GM19240 (cell line): ENCODE data around the gene CCDC96.

GRCh38 chr4:6939825-6940808, 30.5 kb downstream of the TBC1D14 start:
- RRBS, result no CpG with 5 or more reads among the region's 27 CpGs

GRCh38 chr4:6972535-6973379, 63.1 kb downstream of the TBC1D14 start:
- RRBS, result no CpG with 5 or more reads among the region's 14 CpGs

DNA sequence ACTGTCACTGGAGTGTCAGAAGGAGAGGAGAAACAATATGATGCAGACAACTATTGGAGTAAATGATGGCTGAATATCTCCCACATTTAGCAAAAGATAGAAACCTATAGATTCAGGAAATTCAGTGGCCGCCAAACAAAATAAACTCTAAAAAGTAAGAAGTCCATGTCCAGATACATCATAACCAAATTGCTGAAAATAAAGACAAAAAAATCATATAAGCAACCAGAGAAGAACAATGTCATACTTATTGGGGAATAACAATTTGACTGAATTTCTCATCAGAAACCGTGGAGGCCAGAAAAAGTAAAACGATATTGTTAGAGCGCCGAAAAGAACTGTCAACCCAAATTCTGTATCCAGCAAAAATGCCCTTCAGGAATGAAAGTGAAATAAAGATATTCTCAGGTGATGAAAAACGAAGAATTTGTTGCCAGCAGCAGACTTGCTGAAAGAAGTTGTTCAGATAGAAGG, 66.6 kb downstream of the CCDC96 start:
- RRBS, result no CpG with 5 or more reads among the region's 6 CpGs

DNA sequence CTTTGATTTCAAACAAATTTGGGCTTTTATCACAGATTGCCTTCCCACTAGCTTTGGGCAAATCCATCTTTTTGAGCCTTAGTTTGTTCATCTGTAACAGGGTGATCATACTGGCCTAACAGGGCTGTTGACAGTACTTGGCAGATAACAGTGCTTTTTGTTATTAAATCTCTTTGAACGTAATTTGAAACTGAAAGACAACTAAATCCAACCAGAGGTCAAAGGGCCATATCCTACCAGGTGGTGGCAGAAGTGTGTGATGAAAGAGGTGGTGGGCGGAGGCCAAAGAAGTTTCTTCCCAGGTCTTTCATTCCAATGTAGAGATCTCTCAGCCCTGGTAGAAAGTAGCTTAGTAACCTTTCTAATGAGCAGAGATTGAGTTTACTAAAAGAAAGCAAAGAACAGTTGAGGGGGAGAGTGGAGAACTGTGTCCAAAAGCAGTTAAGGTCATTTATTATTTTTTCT, 34.8 kb downstream of the CCDC96 start:
- RRBS, result no CpG with 5 or more reads among the region's 2 CpGs

DNA sequence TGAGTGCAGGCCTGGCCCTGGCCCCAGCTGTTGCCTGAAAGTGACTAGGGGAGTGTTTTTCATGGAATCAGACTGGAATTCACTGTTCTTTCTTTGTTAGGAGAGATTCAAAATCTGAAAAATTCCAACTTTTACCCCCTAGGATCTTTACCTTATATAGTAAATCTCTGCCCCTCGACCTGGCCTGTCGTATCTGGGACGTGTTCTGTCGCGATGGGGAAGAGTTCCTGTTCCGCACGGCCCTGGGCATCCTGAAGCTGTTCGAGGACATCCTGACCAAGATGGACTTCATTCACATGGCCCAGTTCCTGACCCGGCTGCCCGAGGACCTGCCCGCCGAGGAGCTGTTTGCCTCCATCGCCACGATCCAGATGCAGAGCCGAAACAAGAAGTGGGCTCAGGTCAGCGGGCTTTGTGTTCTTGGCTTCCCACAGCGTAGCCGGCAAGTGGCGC, 17.9 kb downstream of the CCDC96 start:
- RRBS, result 98% methylated on average over 2 of the region's 19 CpGs

- RRBS, result 3% methylated on average over 29 of the region's 90 CpGs
Measured at GRCh38 chr4:7042208-7043148, at the start of gene CCDC96. TSS of gene CCDC96 (minus strand) at chr4:7043001.

GRCh38 chr4:7045892-7046256, 2.7 kb downstream of the TADA2B start:
- RRBS, result 19% methylated on average over 5 of the region's 15 CpGs

DNA sequence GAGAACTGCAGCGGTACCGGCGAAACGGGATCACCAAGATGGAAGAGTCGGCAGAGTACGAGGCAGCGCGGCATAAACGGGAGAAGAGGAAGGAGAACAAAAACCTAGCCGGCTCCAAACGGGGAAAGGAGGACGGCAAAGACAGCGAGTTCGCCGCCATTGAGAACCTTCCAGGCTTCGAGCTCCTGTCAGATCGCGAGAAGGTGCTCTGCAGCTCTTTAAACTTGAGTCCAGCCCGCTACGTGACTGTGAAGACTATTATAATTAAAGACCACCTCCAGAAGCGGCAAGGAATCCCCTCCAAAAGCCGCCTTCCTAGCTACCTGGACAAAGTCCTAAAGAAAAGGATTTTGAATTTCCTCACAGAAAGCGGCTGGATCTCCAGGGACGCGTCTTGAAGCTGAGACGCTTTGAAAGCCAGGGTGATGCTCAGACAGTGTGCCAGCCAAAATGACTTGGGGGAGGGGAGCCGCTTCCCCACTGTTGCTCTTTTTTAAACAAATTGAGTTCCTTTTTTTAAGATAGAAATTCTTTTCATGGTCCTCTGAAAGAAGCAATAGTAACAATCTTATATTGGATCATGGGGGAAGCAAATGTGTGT, 11.6 kb downstream of the TADA2B start:
- RRBS, result 98% methylated on average over 4 of the region's 27 CpGs

DNA sequence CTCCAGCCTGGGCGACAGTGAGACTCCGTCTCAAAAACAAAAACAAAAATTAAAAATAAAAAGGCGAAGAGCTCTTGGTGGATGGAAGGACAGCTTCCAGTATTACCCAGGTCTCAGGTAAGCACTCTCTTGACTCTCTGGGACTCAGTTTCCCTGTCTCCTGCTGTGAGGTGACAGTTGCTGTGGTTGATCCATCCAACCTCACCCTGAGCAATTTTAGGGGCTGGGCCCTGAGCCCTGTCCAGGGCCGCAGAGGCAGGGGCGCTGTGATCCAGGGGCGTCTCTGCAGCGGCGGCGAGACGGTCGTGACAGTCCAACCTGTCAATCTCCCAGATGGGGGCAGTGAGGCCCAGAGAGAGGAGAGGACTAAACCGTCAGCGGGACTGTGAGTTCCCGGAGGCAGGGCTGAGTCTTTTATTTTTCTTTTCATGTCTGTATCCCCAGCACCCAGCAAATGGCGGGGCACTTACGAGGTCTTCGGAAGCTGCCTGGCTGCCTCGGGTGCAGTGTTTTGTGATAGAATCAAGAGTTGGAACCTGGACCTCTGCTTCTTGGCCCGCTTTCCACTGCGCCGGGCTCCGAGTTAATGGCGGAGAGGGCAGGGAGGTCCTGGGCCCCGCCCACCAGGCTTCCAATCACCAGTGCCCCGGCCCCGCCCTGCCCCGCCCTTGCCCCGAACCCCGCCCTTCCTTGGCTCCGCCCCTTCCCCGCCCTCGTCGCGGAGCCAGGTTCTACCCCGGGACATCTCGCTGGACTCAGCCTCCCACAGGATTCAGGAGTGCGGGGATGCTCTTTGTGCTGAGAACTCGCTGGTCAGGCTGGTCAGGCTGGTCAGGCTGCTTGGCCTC, 35.2 kb upstream of the GRPEL1 start:
- RRBS, result 2% methylated on average over 14 of the region's 38 CpGs

- RRBS, result no CpG with 5 or more reads among the region's 18 CpGs
Measured at GRCh38 chr4:7103646-7104166, 35.8 kb upstream of the GRPEL1 start.

GRCh38 chr4:7335371-7335690, 99.4 kb downstream of the PSAPL1 start:
- RRBS, result no CpG with 5 or more reads among the region's 13 CpGs

- RRBS, result no CpG with 5 or more reads among the region's 9 CpGs
Measured at GRCh38 chr4:7344554-7345055, 90.1 kb downstream of the PSAPL1 start.

DNA sequence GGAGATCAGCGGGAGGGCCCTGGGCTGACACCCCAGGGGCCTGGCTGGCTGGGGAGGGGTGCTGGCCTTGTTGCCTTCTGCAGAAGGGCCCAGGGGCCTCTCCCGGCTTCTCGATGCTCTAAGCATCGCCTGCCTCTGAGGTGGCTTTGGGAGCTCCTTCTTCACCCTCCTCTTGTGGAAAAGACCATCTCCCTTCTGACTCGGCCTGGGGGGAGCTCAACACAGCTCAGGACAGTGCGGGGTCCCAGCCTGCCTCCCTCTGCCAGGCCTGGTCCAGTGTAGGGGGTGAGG, 55.3 kb upstream of the PSAPL1 start:
- RRBS, result no CpG with 5 or more reads among the region's 6 CpGs

DNA sequence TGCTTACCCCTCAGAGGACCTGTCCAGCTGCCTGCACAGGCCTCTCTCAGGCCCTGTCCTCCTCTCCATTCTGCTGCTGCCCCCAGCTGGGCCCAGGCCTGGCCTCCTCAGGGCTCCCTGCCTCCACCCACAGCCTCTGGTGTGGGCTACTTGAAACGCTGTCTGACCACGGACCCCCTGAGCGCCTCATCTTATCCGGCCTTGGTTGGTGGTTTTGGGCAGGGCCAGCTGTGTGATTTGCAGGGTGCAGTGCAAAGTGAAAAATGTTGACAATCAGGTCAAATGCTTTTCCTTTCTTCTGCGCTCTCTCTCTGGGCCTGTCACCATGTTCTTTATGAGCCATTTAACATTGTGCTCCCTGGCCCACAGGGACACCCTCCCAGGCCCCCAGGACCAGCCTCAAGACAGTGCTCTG, 217.9 kb upstream of the PSAPL1 start:
- RRBS, result no CpG with 5 or more reads among the region's 5 CpGs

DNA sequence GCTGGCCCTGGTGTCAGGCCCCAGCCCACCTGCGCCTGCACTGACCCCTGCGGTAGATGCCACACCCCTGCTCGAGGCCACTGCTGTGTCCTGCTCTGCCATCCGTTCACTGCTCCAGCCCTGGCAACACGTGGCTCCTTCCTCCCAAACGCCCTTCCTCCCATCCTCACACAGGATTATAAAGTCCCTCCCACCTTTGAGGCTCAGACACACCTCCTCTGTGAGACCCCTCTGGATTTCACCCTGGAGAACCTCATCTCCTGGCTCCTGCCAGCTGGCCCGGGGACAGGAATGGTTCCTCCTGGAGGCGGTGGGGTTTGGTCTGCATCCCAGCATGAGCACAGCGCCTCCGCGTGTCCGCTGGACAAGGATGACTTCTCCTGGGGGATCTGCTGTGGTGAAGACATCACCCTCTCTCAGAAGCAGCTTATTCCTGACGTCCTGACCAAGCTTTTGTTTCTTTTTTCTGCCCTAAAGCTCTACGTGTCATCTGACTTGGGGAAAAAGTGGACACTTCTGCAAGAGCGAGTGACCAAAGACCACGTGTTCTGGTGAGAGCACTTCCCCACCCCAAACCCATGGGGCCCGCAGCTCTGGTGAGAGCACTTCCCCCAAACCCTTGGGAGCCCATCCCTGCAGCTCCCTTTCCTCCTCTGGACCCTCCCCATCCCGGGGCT, 219.1 kb upstream of the PSAPL1 start:
- RRBS, result no CpG with 5 or more reads among the region's 18 CpGs

DNA sequence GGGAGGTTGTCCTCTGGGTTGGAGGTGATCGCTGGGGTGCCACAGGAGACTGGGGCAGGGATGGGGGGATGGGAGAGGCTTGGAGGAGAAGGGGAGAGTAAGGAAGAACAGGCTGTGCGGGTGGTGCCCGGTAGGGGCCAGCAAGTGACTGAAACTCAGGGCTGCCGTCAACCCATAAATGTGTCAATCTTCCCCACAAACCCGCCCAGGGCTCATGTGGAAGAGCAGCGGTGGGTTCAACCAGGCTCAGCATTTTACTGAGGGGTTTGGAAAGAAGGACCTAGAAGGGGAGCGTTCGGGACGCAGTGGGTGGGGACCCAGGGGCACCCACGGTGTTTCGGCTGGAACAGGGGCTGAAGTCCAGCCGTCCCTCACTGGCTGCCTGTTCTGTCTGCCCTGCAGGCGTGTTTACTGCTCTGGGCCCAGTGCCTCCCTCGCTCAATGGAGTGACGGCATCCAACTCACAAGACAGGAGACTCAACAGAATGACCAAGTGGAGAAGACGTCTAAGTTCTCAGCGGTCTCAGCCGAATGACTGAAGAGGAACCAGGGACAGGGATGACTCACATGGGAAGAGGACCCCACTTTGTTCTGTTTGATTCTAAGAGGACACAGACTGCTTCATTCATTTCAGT, 167.7 kb downstream of the AFAP1 start:
- RRBS, result no CpG with 5 or more reads among the region's 18 CpGs

- RRBS, result no CpG with 5 or more reads among the region's 14 CpGs
Measured at GRCh38 chr4:7838267-7838807, 101.3 kb downstream of the AFAP1 start.

GRCh38 chr4:7872182-7872647, 67.4 kb downstream of the AFAP1 start:
- RRBS, result no CpG with 5 or more reads among the region's 4 CpGs

- RRBS, result no CpG with 5 or more reads among the region's 11 CpGs
Measured at GRCh38 chr4:7876353-7876707, 63.3 kb downstream of the AFAP1 start.

DNA sequence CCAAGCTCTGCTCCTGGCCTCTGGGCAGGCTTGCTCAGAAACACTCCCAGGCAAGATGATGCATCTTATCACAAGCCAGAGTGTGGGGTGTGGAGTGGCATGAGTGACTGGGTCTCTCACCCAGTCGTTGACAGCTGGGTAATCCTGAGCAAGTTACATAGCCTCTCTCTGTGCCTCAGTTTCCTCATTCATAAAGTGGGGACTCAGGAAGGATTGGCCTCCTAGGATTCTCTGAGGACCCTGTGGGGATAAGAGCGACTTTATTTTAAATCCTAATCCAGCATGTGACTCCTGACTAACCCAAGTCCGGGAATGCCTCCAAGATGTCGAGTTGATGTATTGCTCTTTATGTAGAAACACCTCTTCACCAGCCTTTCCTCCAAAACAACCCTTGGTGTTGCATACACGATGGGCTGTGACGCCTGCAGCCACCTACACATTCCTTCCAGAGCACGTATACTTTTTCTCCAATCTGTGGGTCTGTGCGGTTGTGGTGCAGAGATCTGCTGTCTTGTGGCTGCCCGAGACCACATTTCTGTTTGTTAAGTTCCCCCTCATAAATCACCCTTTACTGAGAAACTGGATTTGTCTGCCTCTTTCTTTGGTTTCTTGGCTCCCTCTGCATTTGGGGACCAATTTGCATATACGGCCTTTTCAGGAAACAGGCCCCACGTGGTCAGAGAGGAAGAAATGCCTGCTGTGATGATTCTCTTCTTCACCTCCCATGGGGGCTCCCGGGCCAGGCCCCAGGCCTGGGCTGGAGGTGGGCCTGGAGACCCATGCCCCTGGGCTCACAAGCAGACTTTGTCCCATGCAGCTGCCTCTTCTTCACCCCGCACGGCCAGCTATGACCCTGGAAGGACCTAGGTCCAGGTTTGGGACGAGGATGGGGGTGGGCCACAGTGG, 21.1 kb upstream of the AFAP1 start:
- RRBS, result no CpG with 5 or more reads among the region's 15 CpGs